Hair follicle dermal papilla cell (primary cell): ENCODE measurements around the gene ENSG00000286190.

DNA sequence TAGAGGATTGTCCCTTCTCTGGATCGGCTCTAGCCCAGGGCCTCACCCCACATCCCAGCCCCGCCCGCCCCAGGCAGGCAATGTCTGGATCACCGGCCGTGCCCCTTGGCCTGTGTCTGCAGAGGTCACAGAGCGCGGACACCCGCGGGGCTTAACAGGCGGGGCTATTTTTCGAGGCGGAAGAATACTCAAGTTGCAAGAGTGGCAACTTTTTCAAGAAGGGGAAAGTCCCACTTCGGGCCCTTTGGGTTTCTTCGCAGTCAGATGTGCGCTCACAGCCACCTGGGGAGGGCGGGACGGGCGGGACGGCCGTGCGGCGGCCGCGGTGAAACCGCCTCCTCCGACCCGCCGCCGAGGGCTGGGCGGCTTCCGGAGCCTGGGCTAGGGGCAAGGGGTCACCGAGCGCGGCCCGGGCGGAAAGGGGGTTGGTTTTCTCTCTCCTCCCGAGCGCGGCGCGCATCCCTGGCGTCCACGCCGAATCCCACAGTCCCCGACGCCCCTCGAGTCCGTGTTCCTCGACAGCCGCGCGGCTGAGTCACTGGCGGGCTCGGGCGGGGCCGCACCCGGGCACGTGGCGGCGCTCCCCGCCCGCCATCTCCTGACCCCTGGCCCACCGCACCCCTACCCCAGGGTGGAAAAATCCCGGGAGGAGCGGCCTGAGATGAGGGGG, 1.1 kb upstream of the PFN1 start:
- CAGE, long polyA plus RNA, result no peak

GRCh38 chr17:4986229-4986811, 1.2 kb downstream of the CAMTA2 start:
- CAGE, long polyA plus RNA, result no peak

GRCh38 chr17:5500677-5501461, at the start of gene ENSG00000286190:
Gene ENSG00000286190 (minus strand): TSS chr17:5501006.
- CAGE, long polyA plus RNA, result no peak

- CAGE, long polyA plus RNA, result no peak
These were observed 172.9 kb upstream of the WSCD1 start for GRCh38 chr17:5897171-5897802.

- CAGE, long polyA plus RNA, result no peak
These were observed 34.8 kb downstream of the WSCD1 start for GRCh38 chr17:6104805-6105495.

DNA sequence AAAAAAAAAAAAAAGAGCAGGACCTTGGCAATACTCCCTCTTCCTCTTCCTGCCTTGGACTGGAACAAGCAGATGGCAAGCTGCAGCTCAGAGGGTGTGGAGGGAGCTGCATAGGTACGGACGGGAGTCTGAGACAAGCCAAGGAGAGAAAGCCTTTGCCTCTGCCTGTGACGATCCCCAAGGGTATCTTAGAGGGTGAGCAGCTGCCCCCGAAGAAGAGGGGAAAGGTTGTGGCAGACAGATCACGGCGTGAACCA, 109.2 kb downstream of the AIPL1 start:
- CAGE, long polyA plus RNA, result no peak

GRCh38 chr17:6454543-6455046, 10.3 kb downstream of the PIMREG start:
- CAGE, long polyA plus RNA, result no peak

- CAGE, long polyA plus RNA, result no peak
These were observed 46.9 kb downstream of the PITPNM3 start for GRCh38 chr17:6509404-6509945.

GRCh38 chr17:6554524-6555348, 1.6 kb downstream of the PITPNM3 start:
- CAGE, long polyA plus RNA, result no peak

DNA sequence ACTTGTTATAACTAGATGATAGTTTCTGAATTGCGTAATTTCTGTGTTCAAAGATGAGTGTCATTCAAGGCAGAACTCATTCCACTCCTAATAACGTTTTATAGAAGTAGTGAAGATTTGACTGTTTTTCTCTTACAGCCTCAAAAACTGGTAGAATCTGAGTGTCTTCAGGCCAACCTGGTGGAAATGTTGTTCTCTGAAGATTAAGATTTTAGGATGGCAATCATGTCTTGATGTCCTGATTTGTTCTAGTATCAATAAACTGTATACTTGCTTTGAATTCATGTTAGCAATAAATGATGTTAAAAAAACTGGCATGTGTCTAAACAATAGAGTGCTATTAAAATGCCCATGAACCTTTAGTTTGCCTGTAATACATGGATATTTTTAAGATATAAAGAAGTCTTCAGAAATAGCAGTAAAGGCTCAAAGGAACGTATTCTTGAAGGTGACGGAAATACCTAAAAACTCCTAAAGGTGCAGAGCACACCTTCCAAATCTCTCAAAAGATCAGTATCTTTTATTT, 2.0 kb downstream of the TXNDC17 start:
- CAGE, long polyA plus RNA, result no peak

- CAGE, long polyA plus RNA, result no peak
These were observed 6.6 kb downstream of the SLC13A5 start for GRCh38 chr17:6706087-6707431.

DNA sequence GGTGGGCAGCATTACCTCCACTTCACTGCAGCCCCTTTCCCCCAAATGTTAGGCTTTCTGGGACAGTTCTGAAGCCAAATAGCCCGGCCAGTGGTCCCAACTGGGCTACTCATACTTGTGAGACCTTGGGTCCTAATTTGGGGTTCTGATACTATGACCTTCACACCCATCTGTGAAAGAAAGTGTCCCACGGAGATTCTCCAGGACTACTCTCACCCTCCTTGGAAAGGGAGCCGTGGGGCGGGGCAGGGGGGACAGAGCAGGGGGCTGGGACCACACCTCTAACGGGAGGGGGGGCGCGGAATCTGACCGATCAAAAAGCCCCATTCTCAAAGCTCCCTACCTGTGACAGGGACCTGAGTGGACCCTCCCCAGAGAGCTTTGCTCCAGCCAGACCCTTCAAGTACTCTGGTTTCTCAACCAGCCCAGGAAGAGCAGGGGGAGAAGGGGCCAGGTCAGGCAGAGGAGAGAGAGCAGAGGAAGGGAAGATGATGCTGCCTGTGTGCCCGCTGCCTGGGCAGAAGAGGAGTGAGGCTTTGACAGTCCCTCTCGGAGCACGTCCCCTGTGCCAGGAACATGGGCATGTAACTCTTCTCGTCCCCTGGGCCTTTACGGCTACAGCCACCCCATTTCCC, 563 bp downstream of the XAF1 start:
- CAGE, long polyA plus RNA, result no peak

- CAGE, long polyA plus RNA, result no peak
These were observed 47.1 kb upstream of the ALOX12 start for GRCh38 chr17:6948869-6949115.

- CAGE, long polyA plus RNA, result no peak
These were observed 782 bp downstream of the ALOX12 start for GRCh38 chr17:6996553-6997109.

GRCh38 chr17:7012836-7012987, 288 bp downstream of the RNASEK start:
- CAGE, long polyA plus RNA, result no peak

GRCh38 chr17:7013771-7014159, 817 bp upstream of the C17orf49 start:
- CAGE, long polyA plus RNA, result no peak

- CAGE, long polyA plus RNA, result no peak
These were observed 908 bp downstream of the BCL6B start for GRCh38 chr17:7023507-7024409.

- CAGE, long polyA plus RNA, result no peak
These were observed 1.2 kb downstream of the SLC16A11 start for GRCh38 chr17:7042545-7043268.

- CAGE, long polyA plus RNA, result no peak
These were observed 2.2 kb upstream of the SLC16A11 start for GRCh38 chr17:7045890-7046652.

GRCh38 chr17:7156395-7156813, 22.8 kb downstream of the ASGR1 start:
- CAGE, long polyA plus RNA, result no peak